Helper T cell (primary cell): ENCODE results near the gene CDS2.

DNA sequence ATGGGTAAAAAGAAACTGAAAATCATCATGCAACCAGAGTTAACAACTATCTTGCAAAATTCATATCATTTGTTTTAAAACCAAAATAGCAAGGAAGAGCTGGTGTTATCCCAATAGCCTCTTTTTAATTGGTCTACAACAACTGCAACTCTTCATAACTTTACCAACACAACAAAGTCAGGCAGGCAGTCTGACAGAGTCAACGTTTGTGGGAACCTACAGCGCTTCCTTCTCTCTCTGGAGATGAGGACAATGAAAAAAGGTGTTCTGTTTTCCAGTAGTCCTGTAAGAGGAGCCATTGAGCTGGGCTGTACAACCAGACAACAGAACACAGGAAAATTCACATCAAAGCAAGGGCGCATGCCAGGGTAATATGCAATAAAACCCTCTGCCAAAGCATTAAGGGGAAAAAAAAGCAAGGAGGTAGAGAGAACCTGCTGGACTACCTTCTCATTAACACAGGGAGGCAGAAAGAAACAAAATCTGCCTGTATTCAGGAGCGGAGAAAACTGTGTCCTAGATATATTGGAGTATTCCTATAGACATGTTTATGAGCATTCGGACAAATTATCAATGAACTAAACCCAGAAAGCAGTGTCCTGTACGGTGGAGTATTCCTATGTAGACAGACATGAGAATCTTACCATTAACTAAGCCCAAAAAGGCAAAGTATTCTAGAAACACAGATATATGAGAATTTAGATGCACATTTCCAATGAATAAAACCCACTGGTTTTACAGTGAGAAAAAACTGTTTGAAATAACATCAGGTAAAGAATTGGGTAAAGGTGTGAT is 1.3 kb downstream of the RNF24 start:
- PRO-cap, 2 experiments, result no peak in any of the 2 experiments

DNA sequence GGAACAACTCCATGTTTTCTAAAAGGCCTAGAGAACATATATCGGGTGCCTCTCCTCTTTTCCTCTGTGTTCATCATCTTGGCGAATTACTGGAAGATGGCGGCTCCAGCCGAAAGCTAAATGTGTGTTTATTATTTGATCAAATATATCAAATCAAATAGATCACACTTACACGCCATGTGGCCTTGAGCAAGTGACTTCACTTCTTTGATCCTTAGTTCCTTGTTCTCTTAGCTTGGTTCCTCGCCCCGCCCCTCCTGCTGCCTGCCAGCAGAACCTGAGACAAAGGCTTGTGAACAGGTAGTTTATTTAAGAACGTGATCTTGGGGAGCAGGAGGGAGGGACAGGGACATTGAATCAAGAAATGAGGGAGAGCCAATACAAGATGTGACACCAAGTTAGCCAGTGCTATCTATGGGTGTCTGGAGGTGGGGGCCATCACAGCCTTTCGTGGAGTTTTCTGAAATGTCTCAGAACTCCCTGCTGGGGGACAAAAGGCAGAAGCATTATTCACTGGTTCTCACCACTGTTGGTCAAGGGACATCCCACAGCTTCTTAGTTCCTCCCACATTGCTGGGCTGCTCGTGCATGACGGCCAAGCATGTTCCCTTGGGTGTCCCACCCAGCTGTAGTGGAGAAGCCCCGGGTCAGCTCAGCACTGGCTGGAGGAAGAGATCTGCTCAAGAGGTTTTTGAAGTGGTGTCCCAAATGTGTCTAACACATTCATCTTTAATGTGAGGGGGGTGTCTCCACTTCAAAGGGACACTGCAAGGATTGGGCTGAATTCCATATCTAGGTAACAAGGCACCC is 44.9 kb upstream of the RNF24 start:
- PRO-cap, 2 experiments, result no peak in any of the 2 experiments

DNA sequence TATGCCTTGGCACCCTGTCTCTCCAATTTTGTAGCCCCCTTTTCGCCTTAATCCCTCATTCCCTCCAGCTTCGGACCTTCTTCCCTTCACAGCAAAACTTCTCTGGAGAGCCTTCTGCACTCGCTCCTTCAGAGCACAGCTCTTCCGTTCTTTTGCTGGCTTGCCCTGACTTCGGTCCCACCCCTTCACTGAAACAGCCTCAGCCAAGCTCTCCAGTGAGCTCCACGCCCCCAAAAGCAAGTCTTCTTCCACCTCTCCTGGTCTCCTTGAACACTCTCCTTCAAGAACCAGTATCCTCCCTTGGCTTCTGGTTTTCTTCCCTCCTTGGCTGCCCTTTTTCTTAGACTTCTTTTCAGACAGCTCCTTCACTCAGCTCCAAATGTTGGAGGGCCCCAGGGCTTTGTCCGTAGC is 1.5 kb downstream of the SMOX start:
- PRO-cap, 2 experiments, result no peak in any of the 2 experiments

GRCh38 chr20:4154875-4155429 is 6.3 kb downstream of the SMOX start:
- PRO-cap, 2 experiments, result no peak in any of the 2 experiments

DNA sequence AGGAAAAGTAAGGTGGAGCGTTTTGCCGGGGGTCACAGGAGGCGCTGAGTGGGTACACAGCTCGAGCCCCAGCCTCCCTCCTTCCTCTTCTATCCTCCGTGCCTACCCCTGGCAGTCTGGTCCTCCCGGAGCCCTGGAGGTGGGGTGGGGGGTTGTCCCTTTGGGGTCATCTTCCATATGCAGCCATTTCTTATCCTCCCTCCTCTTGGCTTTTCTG is 34.5 kb downstream of the SMOX start:
- PRO-cap, 2 experiments, result no peak in any of the 2 experiments

- PRO-cap, 2 experiments, result no peak in any of the 2 experiments
Measured at GRCh38 chr20:4248120-4248829, 812 bp downstream of the ADRA1D start.

DNA sequence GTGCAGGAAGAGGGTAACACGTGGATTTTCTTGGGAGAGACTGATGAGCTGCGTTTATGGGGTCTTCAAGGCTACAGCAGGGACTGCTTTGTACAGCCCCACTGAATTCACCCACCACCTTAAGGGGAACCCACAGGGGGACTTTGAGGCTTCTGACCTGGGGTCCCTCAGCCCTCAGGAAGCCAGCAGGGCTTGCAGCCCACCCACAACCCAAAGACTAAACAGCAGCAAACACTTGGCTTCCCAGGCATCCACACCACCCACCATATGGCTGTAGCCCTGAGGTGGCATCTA is 33.4 kb downstream of the RASSF2 start:
- PRO-cap, 2 experiments, result no peak in any of the 2 experiments

GRCh38 chr20:4814144-4814603 is 9.2 kb downstream of the RASSF2 start:
- PRO-cap, 2 experiments, result peak in 2 of 2 experiments; most common plus-strand start chr20:4814482 (in 1); most common minus-strand start chr20:4814232 (in 2)

GRCh38 chr20:4886571-4887174 is 63.3 kb upstream of the RASSF2 start:
- PRO-cap, 2 experiments, result no peak in any of the 2 experiments

GRCh38 chr20:4918571-4918854 is 82.8 kb downstream of the SLC23A2 start:
- PRO-cap, 2 experiments, result no peak in any of the 2 experiments

DNA sequence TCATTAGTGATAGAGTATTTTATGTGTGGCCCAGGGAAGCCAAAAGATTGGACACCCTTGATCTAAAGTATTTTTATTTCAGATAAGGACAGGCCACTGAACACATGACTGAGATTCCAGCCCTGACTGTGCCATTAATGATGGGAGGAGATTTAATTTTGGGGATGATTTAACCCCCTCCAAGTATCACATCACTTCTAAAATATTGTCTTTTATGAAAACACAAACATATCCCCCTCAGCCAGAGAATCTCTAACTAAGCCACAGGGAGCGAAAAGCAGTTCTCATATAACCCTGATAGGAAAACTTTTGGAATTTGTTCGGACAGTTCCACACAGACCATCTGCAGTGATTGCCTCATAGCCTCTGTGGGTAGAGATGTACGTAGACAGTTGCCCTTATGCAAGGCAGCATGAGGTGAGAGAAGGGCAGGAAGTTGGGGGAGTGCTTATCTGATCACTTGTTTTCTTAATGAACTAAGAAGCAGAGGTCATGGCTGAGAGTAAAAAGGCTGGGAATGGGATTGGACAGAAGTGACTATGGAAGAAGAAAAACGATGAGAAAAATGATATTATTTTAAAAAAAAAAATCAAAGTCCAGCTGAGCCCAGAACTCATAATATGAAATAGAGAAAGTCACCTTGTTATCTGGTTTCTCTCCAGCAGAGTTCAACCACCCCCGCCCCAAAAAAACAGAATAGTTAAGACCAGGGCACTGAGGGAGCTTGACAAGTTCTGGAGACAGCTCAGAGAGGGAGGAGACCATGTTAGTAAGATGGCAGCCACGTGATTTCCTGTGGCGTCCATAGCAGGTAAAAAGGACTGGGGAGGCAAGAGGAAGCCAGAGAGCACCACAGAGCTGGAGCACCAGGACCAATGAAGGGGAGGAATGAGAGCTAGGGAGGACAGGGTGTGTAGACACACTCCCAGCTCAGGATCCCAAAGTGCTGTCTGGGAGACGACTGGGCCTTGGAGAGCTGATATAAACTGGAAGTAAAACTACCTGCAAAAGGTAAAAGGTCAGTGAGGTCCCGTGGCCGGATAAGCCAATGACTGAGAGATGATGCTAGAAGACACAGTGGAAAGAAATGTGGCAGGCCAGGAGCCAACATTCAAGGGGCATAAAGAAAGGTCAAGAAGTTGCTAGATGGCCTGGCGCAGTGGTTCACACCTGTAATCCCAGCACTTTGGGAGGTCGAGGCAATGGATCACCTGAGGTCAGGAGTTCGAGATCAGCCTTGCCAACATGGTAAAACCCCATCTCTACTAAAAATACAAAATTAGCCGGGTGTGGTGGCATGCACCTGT is 39.3 kb downstream of the SLC23A2 start:
- PRO-cap, 2 experiments, result peak in 2 of 2 experiments; most common plus-strand start position 843 of the sequence (in 2); most common minus-strand start position 736 of the sequence (in 2)

GRCh38 chr20:4967265-4967819 is 34.0 kb downstream of the SLC23A2 start:
- PRO-cap, 2 experiments, result no peak in any of the 2 experiments

DNA sequence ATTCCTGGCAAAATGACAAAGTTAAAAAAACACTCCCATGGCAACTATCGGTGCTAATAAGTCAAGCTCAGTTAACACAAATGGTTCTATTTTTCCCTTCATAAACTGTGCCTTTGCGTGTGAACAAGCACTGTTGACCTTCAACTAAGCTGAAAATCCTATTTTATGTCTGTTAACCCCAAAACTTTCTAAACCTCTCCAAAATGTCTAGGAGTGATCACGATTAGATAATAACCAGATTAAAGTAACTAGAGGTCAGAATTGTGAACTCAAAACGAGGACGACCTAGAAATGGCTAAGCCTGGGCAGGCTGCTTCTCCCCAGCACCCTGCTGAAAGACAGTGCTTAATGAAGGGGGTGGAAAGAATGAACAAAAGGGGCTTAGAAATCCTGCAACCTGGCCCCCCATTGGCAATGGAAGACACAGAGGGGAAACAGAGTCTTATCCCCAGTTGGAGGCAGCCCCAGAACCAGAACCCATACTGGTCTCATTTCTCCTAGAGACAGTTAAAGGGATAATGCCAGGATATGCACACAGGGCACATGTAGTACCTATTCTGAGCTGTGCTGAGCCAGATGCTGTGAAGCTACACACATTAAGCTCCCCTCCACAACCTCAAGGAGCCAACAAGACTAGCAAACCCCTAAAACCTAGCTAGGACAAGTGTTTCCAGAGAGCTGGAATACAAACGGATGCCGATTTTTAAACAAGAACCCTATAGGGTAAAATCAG is 23.0 kb downstream of the SLC23A2 start:
- PRO-cap, 2 experiments, result no peak in any of the 2 experiments

DNA sequence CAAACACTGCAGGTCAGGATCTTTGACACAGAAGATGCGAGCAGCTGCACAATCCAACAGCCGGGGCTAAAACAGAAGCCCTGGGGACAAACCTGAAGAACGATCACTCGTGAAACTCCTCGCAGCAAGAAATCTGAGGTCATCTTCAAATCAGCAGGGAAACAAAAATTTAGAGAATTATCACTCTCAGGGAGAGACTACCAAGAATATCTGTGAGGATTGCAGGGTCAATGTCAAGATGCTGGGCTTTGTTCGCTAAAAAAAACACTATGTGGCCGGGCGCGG is 14.1 kb downstream of the SLC23A2 start:
- PRO-cap, 2 experiments, result no peak in any of the 2 experiments

- PRO-cap, 2 experiments, result no peak in any of the 2 experiments
Measured at GRCh38 chr20:5049981-5050392, 48.7 kb upstream of the SLC23A2 start.

DNA sequence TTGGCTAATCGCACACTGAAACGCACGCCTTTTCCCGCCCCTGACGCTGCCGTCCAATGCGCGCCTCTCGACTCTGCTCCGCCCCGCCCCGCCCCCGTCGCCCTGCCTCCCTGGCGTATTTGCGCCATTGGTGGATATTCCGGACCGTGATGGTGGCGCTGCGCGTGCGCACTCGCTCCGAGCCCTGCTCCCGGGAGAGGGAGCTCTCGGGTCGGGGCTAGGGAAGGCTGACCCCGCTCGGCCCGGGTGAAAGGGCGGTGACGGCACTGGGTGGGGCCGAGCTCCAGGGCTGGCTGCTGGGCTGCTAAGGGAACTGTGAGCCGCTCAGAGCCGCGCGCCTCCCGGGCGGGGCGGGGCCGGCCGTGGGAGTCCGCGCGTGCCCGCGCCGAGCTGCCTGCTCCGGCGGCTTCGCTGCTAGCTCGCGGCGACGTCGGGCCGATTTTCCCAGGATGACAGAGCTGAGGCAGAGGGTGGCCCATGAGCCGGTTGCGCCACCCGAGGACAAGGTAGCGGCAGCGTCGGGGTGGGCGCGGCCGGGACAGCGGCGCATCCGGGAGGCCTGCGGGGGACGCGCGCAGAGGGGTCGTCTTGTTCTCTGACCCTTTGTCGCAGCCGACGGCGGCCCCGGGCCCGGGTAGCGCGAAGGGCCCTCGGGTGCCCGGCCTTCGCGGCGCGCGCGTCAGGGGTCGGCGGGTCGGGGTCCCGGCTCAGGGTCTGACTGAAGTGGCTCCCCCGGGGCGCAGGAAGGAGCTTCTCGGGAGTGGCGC is at the start of gene CDS2:
TSS of gene CDS2 (plus strand) at position 365 of the 767 bp plus-strand sequence.
- PRO-cap, 2 experiments, result peak in 2 of 2 experiments; most common plus-strand start position 367 of the sequence (in 2)

DNA sequence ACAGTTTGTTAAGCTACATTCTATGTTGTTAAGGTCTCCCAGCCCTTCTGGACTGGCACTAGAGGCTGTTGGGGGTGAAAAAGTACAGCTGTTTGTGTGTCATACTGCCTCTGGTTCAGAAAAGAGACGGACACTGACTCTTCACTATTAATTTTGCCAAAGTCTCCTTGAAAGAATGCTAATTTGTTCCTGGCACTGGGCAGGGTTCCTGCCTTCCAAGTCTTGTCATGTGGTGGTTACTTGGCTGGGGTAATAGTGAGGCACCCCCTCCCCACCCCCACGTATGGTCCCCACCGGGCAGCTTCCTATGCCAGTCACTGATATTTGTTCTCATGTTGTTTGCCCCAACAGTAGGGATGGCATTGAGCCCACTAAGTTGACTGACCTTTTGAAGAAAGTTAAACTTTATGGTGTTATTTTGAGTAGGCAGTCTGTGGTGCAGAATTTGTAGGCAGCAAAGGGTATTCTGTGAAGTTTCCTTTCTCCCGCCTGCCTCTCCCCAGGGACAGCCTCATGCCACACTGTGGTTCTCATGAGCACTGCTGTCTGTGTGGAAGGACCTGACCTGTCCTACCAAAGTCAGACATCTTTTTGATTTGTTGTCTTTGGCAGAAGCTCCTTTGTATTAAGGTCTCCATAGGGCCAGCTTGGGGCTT is 8.7 kb downstream of the CDS2 start:
- PRO-cap, 2 experiments, result no peak in any of the 2 experiments

DNA sequence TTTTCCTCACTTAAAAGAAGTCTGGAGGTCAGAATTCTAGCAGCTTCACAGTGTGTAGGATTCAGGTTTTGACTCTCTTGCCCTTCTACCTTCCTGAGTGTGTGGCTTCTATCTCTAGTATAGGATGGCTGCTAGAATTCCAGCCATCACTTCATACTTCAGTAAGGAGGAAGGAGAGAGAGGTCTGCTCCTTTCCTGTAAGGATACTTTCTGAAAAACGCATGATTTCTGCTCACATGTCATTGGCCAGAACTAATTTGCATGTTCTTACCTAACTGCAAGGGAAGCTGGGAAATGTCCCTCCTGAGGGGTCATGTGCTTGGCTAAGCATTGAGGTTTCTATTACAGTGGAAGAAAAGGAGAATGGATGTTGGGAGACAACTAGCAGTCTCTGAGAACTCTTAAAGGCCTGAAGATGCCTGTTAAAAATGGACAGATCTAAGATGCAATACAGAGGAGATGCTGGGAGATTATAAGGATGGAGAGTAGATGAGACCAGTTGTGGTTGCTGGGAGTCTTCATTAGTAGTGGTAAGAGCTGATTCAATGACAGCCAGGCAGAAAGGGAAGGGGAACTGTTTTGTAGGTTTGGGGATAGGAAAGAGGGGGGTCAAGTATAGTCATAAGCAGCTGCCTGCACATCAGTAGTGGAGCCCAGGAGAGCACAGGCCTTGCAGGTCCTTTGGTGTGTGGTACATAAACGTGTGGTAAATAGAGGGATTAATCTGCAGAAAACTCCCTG is 20.2 kb downstream of the CDS2 start:
- PRO-cap, 2 experiments, result no peak in any of the 2 experiments

DNA sequence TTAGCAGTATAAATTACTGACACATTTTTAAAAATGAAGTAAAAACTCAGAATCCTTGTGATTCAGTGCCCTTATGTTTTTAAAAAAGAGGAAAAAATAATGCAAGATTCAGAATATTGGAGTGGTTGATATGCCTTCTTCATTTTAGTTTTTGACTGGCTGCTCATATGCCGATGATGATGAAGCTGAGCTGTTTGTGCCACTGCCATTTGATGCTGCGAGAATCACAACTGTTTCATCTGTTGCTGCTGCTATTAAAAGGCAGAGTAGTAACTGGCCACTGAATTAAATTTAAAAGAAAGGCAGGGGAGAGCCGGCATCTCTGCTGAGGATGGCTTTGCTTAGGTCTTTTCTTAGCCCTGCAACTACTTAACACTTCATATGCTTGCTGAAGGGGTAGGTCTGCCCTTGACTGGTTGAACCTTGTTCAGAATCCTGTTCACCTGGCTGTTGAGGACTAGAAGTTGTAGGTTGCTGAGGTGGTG is 33.1 kb downstream of the CDS2 start:
- PRO-cap, 2 experiments, result no peak in any of the 2 experiments

GRCh38 chr20:5170938-5171867 is 44.4 kb downstream of the CDS2 start:
- PRO-cap, 2 experiments, result no peak in any of the 2 experiments